Skeletal muscle satellite cell (primary cell): ENCODE measurements around a stretch of chr18.

- CAGE, long polyA plus RNA, result no peak
Measured at GRCh38 chr18:9912249-9912540, 1.6 kb upstream of the VAPA start.

DNA sequence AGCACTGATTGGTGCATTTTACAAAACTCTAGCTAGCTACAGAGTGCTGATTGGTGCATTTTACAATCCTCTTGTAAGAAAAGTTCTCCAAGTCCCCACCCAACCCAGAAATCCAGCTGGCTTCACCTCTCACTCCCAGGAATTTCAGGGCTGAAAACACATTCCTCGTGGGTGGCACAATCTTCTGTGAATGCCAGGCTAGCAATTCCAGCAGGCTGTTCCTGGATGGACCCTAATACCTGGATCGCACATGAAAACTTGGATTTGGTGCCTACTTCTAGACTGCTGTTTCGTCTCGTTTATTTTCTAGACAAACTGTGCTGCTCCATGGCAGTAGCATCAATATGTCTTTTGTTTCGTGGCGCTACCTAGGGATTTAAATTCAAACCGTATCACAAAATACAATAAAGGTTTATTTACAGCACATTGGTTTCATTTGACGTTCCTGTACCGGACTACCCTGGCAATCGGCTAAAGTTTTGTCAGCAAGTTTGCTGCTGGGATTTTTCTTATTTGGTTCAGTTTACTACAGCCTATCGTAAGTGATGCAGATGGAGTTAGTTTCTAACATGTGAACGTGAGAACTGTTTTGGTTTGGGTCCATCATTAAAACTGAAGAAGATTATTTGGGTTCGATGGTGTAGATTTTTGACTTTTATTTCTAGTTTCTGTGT lies 1.1 kb upstream of the VAPA start:
- CAGE, long polyA plus RNA, result no peak

DNA sequence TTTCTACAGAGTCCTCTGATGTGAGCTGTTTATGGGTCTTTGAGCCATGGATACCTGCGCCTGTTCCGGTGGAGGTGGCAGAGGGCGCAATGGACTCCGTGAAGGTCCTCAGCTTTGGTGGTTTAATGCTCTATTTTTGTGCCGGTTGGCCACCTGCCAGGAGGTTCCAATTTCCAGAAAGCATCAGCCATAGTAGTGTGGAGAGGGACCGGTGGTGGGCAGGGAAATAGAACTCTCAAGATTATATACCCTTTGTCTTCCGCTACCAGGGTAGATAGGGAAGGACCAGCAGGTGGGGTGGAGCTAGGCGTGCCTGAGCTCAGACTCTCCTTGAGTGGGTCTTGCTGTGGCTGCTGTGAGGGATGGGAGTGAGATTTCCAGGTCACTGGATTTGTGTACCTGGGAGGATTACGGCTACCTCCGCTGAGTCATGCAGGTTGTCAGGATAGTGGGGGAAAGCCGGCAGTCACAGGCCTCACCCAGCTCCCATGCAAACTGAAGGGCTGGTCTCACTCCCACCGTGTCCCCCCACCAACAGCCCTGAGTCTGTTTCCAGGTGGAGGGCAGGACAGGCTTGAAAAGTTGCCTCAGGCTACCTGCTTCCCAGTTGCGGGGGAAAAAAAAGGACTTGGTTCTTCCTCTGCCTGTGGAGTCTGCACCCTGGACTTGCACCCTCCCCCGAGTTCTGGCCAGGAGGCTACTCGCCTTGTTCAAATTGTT lies 268.1 kb downstream of the VAPA start:
- CAGE, long polyA plus RNA, result no peak

DNA sequence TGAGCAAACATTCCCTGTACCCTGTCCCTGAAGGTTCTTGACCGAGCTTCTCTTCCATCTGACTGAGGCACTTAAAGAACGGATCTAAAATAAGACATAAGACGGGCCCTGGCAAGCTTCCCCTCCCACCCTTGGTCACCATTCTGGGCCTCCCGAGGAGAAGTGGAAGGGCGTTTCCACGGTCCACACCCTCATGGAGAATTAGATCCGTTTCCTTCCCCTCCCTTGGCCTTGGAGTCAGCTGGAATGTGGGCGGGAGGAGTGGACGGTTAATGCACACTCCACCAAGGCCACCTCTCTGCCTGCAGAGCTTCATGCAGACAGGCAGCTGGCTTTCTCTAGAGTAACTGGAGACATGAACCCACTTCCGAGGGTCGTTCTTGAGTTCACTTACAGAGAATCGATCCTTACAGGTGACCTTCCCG lies 257.3 kb upstream of the APCDD1 start:
- CAGE, long polyA plus RNA, result no peak

DNA sequence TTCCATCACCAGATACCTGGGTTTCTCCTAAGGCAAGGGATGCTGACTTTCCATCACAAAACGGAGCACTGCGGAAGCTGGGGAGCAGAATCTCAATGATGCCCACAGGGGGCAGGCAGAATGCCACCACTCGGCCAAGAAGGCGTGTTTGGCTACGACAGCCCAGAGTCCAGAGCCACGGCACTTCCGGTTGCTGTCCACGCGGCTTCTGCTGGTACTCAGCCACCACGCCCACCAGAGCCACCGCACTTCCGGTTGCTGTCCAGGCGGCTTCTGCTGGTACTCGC lies 40.3 kb upstream of the APCDD1 start:
- CAGE, long polyA plus RNA, result no peak

- CAGE, long polyA plus RNA, result no peak
Measured at GRCh38 chr18:10660327-10660879, 134.6 kb downstream of the NAPG start.

DNA sequence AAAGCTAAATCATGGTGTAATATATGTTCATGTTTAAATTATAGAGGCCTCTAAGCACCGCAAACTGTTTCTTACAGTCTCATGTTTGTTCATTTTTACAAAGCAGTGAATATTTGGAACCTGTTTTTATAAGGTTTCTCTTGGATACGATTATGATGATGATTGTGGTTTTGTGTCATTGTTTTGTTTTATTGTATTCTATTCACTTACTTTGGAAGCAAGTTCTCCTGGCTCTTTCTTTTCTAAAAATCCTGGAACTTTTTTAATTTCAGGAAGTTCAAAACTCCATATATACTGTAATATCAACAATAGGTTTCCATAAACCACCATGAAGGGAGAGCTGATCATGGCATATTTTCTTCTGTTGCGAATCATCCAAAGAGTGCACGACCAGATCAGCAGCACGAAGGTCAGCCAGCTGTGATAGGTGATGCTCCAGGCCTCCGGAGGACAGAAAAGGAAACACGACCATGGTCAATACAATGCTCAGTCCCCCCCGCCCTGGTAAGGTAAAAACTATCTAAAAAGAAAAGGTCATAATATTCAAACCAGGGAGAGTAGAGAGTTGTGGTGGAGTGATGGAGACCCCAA lies 268.8 kb downstream of the NAPG start:
- CAGE, long polyA plus RNA, result no peak

DNA sequence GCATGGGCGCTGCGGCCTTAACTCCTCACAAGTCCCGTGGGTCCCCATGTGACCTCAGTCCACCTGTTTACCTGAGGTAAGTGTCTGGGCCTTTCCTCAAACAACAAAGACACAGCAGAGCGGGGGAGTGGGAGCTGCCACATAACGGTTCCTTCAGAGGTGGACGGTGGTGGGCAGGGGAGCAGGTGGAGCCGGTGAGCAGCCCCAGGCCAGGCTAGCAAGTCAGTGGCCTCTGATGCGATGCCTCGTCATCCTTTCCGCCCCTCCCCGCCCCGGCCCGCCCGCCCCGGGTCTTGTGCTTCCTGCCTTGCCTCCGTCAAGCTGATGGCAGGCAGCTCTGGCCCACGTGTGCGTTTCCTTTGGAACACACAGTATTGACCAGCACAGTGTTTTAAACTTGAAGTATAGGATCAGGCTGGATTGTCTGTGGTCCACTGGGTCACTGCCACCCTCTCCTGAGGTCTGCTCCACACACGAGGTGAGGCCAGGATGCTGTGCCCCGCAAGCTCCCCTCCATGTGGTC lies 38.9 kb downstream of the PIEZO2 start:
- CAGE, long polyA plus RNA, result no peak

GRCh38 chr18:11147244-11147931 lies 2.0 kb downstream of the PIEZO2 start:
- CAGE, long polyA plus RNA, result no peak

DNA sequence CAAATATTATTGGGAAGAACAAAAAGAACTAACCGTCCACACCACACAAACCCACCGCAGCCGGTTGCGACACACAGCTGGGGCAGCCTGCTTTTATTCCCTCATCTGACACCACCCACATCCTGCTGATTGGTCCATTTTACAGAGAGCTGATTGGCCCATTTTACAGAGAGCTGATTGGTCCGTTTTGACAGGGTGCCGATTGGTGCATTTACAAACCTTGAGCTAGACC lies 177.6 kb upstream of the SLC35G4 start:
- CAGE, long polyA plus RNA, result no peak

DNA sequence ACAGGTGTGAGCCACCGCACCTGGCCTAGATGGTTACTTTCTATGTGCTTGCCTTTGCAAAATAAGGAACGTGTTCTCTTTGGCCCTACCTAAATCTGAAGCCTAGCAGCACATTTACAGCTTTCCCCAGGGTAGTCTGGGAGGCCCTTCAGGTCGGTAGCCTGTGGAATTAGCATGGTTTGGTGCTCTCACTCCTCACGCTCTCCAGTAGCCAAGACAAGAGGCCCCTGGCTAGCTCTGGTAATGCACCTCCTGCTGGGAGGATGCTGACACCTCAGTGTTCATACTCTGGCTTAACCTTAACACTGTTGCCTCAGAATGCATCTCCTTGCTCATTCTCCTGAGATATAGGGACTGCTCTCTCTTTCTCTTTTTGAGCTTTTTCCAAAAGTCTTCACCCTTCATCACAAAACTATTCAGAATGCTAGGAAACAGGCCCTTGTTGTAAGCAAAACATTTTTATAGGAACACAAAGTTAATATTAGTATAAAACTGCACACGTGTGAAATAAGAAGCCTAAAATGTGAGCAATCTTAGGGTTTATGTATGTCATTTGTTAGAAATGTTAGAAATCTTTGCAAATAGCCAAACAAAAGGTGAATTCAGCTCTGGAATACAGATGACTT lies 17.3 kb upstream of the IMPA2 start:
- CAGE, long polyA plus RNA, result no peak

GRCh38 chr18:12011539-12012597 lies 30.6 kb downstream of the IMPA2 start:
- CAGE, long polyA plus RNA, result no peak

- CAGE, long polyA plus RNA, result no peak
Measured at GRCh38 chr18:12014734-12015629, 33.7 kb downstream of the IMPA2 start.

DNA sequence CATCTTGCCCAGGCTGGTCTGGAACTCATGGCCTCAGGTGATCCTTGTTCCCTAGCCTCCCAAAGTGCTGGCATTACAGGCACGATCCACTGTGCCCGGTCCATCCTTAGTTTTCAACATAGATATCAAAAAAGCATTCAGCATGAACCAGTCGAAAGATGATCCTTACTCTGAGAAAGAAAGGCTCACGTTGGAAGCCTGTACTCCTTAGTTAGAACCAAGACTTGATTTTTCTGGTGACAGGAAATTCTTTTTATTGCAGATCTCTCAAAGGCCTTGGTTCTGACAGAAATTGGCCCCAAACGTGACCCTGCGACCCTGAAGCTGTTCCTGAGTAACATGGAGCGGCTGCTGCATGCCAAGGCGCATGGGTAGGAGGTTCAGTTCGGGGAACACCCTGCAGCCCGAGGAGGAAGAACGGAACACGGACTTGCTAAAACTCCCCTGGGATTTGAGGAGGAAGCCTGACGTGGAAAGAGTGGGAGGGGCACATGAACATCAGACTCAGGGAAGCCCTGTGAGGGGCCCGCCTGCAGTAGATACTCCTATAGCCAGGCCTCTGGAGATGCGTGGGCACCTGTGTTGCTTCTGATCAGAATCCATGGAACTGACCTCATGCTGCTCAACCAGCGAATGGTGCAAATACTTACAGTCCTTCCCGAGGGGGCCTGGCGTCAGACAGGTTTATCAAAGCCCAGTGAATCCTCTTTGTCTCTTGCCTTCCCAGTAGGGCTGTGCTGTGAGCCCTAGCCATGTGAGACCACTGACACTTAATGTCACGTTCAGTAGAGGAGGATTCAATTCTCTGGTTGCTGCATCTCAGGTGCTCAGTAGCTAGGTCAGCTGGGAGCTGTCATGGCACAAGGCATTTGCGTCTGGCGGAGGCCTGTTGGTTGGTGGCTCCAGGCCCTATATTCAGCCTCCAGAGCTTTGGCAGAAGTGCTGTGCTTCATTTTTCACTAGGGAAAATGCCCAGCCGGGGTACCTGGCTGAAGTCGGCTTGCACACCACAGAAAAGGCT lies 46.8 kb downstream of the IMPA2 start:
- CAGE, long polyA plus RNA, result no peak

DNA sequence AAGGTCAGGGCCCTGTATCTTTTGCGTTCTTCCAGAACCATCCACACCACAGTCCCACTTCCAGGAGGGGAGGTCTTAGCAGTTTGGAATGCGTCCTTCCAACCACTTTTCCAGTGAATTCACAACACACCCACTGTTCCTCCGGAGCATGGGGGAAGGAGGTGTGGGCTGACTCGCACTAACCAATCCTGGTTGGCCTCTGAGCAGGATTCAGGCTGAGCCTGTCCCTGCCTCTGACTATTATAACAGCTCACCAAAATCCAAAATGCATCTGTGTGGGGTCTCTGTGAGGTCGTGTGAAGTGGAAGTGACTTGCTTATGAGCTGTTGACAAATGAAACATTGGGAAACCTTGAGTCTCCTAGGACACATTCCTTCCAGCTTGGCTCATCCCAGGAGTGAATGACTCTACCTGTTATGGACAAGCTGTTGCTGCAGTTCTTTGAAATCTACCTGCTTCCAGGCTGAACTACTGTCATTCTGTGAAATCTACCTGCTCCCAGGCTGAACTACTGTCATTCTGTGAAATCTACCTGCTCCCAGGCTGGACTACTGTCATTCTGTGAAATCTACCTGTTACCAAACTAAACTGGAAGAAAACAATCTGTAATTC lies 1.5 kb downstream of the CIDEA start:
- CAGE, long polyA plus RNA, result no peak

DNA sequence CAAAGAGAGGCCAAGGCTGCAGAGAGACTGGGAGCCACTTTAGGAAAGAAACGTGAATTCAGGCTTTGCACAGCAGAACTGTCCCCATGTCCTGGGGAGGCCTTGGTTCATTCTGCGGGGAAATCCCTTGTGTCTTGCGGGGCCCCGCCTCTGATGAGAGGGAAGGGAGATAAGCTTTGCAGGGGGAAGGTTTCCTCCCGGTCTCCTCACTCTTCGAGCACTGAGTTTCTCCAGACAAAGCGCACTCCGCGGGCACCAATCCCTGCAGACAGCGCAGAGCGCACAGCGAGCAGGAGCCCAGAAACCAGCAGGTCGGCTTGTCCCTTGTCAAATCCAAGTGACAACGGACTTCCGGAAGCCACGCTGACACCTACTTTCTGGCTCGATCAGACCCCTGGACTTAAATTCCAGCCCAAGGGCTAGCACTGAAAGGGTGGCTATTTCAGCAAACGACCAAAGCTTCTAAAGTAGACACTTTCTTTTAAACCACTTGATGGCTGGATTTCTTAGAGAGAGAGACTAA lies 1.8 kb upstream of the TUBB6 start:
- CAGE, long polyA plus RNA, result no peak

- CAGE, long polyA plus RNA, result no peak
Measured at GRCh38 chr18:12776585-12777406, 74.0 kb downstream of the PSMG2 start.

GRCh38 chr18:12777407-12778024 lies 74.7 kb downstream of the PSMG2 start:
- CAGE, long polyA plus RNA, result no peak

GRCh38 chr18:12910798-12911668 lies 27.0 kb upstream of the PTPN2 start:
- CAGE, long polyA plus RNA, result no peak

GRCh38 chr18:13001171-13001788 lies 10.1 kb downstream of the CEP192 start:
- CAGE, long polyA plus RNA, result no peak